ENCODE results near the gene CHAMP1.

- PRO-cap = bidirectional peak, plus-strand start at chr13:114110821, minus-strand start at chr13:114110549
Measured at GRCh38 chr13:114110426-114111090, 21.9 kb downstream of the RASA3 start.

DNA sequence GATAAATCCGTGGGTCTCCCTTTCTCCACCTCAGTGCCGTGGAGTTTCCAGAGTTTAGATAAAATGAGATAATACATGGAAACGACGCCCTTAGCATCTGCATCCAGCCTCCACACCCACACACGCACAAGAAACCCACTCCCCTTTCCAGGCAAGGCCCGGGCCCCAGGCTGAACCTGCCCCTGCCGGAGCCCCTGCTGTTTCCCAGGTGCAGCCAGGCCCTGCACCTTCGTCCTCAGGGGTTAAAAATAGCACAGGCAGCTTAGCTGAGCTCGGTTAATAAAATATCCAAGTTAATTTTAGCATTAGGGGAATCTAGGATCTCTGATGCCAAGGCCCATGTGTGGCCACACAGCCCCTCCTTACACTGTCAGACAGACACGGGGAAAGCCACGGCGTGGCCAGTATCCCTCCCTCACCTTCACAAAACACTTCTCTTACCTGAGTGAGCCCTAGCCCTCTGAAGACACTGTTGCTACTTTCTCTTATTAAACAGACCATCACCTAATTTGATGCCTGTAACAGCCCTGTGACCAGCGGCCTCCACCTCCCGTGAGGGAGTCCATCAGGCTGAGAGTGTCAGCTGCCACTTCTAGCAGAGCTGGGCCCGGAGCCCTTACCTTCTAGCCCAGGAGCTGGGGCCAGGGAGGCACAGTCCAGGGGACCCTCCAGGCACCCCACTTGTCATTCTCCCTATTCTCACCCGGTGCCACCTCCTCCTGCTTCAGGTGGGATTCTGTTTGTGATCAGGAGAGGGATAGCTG is 4.4 kb downstream of the RASA3 start:
- PRO-cap = no peak

- PRO-cap = no peak
Measured at GRCh38 chr13:114140946-114141284, 8.5 kb upstream of the RASA3 start.

DNA sequence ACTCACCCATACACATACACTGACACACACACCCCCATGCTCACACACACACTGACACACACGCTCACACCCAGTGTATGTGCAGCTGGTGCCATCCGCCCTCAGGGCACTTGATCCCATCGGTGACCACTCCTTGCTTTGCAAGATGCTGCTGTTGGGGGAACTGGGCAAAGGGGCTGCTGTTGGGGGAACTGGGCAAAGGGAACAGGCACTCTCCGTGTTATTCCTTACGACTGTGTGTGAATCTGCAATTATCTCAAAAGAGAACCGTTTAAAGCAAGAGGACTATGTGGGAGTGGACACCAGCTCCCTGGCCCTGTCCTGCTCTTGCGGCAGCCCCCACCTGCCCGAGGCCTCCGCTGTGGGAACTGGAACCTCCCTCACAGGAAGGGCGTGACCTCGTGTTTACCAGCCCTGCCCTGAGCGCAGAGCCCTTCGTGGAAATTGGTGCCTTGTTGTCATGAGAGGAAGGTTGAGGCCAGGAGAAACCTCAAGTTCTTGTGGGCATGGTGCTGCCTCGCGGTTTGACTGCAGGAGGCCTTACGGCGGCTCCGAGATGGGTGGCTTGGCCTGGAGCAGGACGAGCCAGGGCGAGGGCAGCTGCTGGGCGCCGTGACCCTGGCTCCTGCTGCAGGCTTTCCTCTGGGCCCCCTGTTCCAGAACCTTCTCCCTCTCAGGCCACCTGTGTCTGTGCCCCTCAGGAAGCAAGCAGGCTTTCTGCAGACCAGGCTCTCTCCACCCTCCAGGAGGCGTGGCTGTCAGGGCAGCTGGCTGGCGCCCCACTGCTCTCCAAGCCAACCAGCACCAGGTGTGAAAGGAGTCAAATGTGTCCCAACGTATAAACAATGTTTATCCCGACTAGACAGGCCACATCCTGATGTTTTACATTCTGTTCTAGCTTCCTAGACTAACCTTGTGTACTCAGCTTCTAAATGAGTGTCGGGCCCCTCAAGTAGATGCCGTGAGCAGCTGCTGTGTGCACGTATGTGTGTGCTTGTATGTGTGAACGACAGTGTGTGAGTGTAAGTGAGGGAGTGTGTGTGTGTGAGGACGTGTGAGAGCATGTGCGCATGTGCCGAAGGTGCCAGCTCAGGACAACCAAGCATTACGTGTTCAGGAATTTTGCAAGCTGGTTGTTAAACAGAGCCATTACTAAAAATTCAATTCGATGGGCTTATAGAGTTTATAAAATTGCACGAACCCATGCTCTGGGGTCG is 10.3 kb upstream of the RASA3 start:
- PRO-cap = bidirectional peak, plus-strand start at position 1,105 of the sequence, minus-strand start at position 692 of the sequence

GRCh38 chr13:114167380-114167755 is 11.7 kb upstream of the CFAP97D2 start:
- PRO-cap = no peak

DNA sequence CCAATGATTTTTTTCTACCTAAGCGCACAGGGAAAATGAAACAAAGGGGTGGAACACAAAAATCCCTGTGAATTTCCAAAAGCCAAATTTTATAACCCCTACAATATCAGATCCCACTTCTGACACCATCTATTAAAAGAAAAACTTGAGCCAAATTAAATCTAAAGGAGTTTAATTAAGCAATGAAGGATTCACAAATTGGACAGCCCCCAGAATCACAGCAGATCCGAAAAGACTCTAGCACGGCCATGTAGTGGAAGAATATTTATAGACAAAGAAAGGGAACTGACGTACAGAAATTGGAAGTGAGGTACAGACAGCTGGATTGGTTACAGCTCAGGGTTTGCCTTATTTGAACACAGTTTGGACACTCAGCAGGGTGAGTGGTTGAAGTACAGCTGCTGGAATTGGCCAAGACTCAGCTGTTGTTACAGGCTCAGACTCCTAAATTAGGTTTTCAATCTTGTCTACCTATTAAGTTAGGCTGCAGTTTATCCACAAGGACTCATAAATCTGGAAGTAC is 5.9 kb upstream of the CFAP97D2 start:
- PRO-cap = no peak

GRCh38 chr13:114314059-114315315 is at the start of gene CHAMP1:
CHAMP1 (plus strand) TSS chr13:114314503.
- PRO-cap = bidirectional peak, plus-strand start at chr13:114314538, minus-strand start at chr13:114314425; bidirectional peak, plus-strand start at chr13:114314863, minus-strand start at chr13:114314753

- PRO-cap = no peak
Measured at GRCh38 chr13:114323643-114324836, 9.7 kb downstream of the CHAMP1 start.